Epidermal melanocyte (primary cell): ENCODE data around the genes CHRNA9 and UCHL1.

GRCh38 chr4:39698469-39698945, 571 bp downstream of the UBE2K start:
- RRBS: no CpG with 5 or more reads among the region's 17 CpGs

DNA sequence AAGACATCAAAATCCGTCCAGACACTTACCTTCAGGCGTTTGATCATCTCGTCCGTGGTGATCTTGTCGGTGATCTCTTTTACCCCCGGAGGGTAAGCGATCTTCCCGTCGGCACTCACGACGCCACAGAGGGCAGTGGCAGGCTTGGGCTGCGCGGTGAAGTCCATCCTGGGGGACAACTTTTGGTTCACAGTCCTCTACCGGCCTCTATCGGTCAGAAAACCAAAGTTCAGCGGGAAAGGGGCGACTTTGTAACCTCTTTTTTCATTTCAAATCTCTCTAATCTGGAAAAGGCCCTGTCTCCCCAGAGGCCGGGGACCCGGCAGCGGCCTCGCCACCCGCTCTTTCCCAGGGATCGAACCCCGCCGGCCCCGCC, 1.3 kb downstream of the PDS5A start:
- RRBS: 3% methylated on average over 13 of the region's 26 CpGs

- RRBS: no CpG with 5 or more reads among the region's 2 CpGs
Measured at GRCh38 chr4:40192423-40192620, 4.5 kb upstream of the RHOH start.

DNA sequence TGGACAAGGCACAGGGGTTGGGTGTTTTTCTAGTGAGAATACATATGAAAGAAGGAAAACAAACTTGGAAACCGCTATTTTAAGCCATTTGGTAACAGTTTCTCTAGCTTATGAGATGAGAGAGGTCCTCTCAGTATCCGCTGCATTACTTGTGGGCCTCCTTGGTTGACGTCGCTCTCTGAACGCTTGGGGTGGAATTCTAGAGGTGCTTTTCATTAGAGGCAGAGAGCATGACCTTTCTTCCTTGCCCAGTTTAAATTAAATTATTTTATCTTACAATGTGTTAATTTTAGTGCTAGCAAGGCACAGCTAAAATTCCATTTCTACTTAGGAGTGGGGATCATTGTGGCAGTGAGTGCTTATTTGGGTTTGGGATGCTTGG, 2.6 kb downstream of the RHOH start:
- RRBS: no CpG with 5 or more reads among the region's 5 CpGs

DNA sequence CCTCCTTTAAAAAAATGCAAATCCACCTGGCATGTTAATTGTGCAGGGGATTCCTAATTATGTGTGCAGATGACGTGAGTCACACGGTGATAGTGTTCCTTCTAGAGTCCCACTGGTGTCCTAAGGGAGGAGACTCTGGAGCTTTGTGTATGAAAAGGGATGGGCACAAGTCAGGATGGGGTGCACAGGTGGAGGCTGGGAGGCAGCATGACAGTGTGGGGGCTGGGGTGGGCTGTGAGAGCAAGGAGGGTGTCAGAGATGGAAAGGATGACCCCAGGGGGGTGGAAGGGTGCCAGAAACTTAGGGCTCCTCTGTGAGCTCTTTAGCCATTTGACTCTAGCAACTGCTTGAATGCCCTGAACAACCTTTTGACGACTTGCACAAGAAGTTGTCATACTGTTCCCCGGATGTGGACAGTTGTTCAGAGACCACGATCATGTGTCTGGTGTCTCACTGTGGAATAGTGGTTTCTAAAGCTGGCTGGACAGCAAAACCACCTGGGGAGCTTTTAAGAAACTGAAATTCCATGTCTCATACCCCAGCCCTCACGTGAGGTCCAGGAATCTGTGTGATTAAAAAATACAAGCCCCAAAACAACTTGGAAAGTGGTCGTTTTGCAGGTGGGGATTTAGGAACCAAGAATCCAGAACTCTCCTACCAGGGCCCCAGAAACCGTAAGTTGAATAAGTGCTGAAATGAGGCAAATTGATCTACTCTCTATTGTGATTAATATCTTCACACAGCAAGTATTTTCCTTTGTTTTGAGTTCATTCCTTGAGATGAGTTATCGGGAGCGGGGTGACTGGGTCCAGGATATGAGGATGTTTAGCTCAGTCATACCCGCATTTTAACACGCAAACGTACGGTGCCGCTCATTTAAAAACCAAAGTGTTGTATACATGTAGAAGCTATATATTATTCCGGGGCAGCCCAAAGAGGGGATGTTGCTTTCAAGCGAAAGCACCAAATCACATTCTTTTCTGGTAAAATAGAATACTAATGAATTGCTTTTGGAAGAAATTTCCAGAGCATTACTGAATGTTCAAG, 3.4 kb downstream of the RHOH start:
- RRBS: no CpG with 5 or more reads among the region's 17 CpGs

DNA sequence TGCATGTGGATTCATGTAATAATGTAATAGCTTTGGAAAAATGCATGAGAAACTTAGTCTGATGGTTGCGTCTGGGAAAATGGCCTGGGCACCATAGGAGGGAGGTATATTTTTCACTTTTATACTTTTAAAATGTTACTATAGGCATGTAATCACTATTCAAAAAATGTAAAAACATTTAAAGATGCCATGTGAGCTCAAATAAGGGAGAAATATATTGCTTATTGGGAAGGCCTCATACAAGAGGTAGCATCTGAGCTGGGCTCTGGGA, 22.6 kb downstream of the RHOH start:
- RRBS: no CpG with 5 or more reads among the region's 1 CpG

DNA sequence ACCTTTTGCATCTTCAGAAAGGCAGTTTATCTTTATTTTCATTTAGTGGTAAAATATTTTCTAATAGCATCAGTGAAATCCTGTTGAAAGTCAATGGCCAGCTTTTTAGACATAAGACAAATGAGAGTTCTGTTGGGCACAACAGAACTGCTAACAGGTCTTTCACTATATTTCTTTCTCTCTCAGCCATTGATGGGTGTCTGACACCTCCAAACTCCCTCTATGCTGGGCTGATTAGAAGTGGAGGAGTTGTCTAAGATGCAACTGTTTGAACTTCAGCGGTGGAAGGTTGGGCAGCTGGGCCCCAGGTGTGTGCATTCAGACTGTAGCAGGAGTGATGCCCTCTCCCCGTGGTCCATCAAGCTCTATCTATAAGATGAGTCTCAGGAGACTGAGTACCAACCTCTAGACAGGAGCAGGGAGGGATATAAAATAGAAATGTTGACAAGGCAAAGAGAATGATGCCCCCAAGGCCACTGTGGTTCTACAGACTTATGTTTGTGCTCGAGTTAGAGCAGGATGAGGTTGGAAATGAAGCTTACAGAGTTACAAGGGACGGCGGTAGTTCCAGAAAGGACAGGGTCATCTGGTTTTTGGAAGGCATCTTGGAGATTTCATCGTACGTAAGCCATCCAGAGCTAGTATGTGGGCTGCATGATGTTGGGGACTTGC, 28.1 kb upstream of the CHRNA9 start:
- RRBS: no CpG with 5 or more reads among the region's 7 CpGs

- RRBS: 27% methylated on average over 1 of the region's 11 CpGs
Measured at GRCh38 chr4:40335074-40335947, at the start of gene CHRNA9. Gene CHRNA9 (plus strand): TSS chr4:40335333.

GRCh38 chr4:40472936-40473321, 137.8 kb downstream of the CHRNA9 start:
- RRBS: no CpG with 5 or more reads among the region's 2 CpGs

- RRBS: no CpG with 5 or more reads among the region's 10 CpGs
Measured at GRCh38 chr4:40473865-40474592, 138.9 kb downstream of the CHRNA9 start.

GRCh38 chr4:40483053-40483635, 146.5 kb downstream of the RBM47 start:
- RRBS: no CpG with 5 or more reads among the region's 18 CpGs

GRCh38 chr4:40856545-40857445, 107.0 kb downstream of the NSUN7 start:
- RRBS: 8% methylated on average over 26 of the region's 63 CpGs

DNA sequence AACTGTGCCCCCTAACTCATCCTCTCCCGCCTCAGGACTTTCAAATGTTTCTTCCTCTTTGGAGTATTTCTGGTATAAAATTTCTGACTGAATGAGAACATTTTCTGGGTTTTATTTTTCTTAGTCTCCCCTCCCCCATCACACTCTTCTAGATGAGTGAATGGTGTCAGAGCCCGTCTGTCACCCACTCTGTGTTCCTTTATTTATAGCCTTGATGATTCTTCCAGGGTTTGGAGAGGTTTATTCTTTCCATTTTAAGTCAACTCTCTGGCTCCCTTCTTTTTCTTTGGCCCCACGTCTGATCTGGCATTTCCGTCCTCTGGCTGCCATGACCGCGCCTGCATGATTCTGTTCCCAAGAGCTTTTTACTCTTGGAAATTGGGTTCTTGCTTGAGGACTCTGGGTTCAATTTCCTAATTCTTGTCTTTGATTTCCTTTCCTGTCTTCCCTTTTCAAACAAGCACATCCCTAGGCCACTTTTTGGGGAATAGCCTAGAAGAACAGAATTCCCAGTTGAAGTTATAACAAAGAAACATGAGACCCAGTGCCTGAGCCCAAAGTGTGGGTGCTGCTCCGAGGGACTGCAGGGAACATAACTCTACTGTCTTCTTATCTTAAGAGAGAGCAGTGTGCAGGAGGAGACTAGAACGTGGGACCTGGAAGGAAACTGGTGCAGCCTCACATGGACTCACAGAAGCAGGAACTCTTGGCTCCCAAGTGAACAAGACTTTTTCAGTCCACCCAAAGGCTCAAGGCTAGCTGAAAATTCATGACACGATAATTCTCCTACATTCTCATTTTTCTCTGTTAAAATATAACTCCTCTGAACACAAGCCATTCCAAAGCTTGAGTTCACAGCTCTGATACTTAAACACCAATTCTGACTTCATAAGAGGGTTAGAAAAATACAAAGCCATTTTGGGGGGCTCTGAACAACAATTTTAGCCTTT, 129.1 kb downstream of the NSUN7 start:
- RRBS: no CpG with 5 or more reads among the region's 9 CpGs

- RRBS: no CpG with 5 or more reads among the region's 15 CpGs
Measured at GRCh38 chr4:41146644-41147479, 67.5 kb downstream of the APBB2 start.

DNA sequence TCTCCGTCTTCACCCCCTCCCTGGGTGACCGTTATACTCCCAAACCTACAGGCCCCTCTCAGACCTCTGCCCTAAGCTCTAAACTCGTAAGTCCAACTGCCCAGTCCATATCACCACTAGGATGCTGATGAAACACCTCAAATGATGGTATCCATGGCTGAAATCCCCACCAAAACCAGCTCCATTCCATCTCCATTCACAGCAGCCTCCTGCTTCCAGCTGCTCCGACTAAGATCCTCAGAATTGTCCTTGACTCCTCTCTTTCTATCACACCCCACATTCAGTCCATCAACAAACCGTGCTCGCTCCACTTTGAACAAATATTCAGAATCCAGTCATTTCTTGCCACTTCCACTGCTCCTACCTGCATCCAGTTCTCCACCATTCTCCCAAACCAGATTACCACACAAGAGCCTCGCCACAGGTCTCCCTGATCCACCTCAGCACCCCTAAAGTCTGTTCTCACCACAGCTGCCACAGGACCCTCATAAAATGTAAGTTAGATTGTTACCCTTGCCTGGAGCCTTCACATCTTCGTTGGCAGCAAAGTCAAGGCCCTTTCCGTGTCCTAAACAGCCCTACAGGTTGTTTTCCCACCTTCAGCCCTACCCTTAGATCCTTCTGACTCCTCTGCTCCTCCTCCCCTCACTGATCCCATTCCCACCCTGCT, 19.1 kb downstream of the APBB2 start:
- RRBS: no CpG with 5 or more reads among the region's 9 CpGs

- RRBS: 3% methylated on average over 14 of the region's 39 CpGs
Measured at GRCh38 chr4:41256559-41257083, at the start of gene UCHL1. Gene UCHL1 (plus strand): TSS chr4:41256928.

GRCh38 chr4:41613305-41613720, 75.4 kb downstream of the LIMCH1 start:
- RRBS: no CpG with 5 or more reads among the region's 13 CpGs

DNA sequence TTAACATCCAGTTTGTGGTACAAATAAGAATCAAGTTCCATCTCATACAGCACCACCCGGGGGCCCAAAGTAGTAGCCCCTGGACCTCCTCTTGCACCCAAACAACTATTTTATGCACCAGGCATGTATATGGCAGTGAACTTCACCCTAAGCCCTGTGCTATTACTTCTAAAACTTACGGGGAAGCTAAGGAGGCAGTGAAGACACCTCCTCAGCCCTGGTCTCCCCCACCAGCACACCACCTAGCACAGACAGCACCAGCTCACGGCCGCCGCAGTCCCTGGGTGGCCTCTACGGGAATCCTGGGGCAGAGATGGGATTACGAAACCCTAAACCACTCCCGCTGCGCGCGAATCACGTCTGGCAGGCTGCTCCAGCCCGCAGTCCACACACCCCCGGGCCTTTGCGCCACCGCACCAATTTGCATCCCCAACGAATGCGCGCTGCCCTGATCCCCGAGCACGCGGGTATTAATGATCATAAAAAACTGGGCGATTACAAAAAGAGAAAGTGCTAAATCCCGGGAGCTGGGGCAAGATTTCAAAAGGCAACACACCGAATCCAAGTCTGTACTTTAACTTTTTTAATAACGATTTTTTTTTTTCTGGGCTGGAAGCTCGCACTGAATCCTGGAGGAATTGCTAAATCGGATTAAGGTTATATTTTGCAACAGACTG, 70.0 kb upstream of the TMEM33 start:
- RRBS: 0% methylated on average over 3 of the region's 28 CpGs

GRCh38 chr4:41933894-41934479, 1.2 kb upstream of the TMEM33 start:
- RRBS: no CpG with 5 or more reads among the region's 11 CpGs

GRCh38 chr4:42546723-42547411, 110.0 kb downstream of the ATP8A1 start:
- RRBS: no CpG with 5 or more reads among the region's 4 CpGs